Neural crest cell (in vitro differentiated cells): ENCODE measurements around a stretch of chr3.

DNA sequence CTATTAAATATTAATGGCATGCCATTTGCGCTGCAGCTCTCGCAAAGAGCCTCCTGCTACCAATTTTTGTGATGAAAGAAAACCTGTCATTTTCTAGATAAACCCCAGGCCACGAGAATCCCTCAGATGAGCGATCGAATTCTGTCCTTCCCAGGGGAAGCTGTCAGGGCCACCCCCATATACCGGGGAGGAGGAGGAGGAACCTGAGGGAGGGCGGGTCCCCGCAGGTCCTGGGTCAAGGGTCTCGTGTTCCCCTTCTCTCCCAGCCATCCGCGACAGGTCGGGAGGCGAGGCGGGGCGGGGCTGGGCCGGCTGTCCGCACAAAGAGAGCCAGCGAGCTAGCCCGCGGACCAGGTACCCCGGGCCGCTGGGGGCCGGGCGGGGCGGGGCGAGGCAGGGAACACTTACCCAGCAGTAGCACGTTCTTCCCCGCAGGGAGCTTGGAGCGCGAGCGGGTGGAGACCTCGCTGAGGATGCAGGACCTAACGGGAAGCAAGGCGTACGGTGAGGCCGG lies 663 bp downstream of the DYNC1LI1 start:
- PRO-cap: bidirectional peak, plus-strand start at position 432 of the sequence, minus-strand start at position 140 of the sequence

DNA sequence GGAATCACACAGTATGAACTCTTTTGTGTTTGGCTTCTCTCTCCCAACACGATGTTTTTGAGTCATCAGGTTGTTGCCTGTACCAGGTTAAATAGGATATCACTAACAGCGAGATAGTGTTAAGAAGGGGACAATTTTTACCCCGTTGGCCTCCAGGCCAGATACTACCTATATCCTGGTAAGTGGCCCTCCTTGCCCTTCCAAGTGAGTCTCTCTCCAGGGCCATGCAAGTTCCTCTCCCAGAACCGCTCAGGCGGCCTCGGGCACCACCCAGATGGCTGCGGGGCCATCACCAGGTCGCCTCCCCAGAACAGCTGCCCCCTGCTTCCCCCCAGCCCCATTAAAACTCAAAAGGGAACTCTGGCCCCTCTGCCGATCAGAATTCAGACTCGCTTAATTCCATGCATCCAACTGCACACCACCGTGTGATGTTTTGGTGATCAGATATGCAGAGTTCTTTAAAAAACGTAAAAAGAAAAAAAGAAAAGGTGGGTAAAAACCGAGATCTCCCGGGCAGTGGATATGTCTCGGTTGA lies 2.0 kb upstream of the TRIM71 start:
- PRO-cap: bidirectional peak, plus-strand start at position 242 of the sequence, minus-strand start at position 239 of the sequence

DNA sequence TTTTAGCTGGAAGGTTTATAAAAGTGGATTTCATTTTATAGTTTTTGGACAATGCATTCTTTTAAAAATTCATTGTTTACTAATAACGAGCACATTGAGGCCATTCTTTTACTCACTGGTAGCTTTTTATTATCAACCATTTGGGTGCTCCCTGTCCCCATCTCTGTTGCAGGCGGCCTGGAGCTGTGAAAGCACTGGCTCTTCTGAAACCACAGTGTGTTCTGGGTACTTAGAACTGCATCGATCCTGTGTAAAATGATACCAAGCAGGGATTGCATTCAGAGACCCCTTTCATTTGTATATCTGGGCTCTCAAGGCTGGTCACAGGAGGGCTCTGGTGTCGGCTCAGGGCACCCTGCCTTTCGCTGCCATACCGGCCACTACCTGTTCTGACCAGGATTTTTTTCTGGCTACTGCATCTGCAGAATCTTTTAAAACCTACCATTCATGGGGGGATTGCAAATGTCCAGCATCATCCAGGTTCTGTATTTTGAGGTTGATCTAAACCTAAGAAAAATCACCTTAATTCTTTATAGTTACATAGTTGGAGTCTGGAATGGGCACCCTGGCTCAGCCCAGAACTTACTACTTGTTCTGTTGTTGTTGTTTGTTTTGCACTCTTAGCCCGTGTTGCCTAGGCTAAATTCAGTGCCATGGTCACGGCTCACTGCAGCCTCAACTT lies 52.6 kb downstream of the TRIM71 start:
- PRO-cap: no peak

DNA sequence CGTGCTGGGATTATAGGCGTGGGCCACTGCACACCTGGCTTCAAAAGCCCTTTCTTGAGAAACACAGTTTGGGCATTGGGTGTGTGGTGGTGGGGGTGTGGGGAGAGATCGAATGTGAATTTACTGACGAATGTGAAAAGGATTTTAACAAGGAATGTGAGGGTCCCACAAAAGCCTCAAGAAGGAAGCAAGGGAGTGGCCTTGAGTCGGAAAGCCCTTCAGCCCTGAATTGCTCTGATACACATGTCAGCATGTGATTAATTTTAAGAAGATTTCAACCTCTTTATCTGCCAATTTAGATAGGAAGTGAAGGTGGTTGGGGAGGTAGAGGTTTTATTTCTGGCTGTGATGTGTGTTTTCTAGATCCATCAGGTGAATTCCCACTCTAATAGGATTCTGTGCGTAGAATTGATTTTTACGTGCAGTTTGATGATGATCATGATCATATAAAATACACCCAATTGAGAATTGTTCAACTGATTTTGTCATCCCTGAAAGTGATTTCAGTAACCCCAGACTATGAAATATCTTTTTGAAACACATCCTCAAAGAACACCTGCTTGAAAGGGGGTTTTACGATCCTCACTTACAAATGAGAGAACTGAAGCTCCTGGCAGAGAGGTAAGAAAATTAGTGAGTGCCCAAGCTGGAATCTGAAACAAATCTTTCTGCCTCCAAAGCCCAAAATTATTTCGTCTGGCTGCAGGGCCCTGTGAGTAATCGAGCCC lies 1.2 kb downstream of the CCR4 start:
- PRO-cap: no peak

GRCh38 chr3:32963721-32964491 lies 12.5 kb downstream of the CCR4 start:
- PRO-cap: no peak

DNA sequence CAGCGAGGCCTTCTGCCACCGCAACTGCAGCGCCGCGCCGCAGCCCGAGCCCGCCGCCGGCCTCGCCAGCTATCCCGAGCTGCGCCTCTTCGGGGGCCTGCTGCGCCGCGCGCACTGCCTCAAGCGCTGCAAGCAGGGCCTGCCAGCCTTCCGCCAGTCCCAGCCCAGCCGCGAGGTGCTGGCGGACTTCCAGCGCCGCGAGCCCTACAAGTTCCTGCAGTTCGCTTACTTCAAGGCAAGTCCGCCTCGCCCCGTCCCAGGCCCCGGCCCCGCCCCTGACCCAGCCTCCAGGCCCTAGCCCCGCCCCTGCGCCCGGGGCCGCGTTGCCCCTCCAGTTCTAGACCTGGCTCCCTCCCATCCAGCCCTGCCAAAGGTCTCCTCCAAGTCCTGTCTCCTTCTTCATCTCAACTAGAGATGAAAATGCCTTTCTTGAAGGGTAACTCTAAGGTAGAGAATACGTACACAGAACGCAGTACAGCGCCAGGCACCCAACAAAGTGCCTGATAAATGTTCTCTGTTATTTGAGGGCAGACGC lies 567 bp downstream of the CRTAP start:
- PRO-cap: bidirectional peak, plus-strand start at position 334 of the sequence, minus-strand start at position 208 of the sequence

- PRO-cap: no peak
These were observed 1.5 kb downstream of the CRTAP start for GRCh38 chr3:33115017-33116056.

GRCh38 chr3:33389620-33390524 lies 50.3 kb downstream of the UBP1 start:
- PRO-cap: no peak

- PRO-cap: no peak
These were observed 72.7 kb downstream of the CLASP2 start for GRCh38 chr3:33645186-33645909.

DNA sequence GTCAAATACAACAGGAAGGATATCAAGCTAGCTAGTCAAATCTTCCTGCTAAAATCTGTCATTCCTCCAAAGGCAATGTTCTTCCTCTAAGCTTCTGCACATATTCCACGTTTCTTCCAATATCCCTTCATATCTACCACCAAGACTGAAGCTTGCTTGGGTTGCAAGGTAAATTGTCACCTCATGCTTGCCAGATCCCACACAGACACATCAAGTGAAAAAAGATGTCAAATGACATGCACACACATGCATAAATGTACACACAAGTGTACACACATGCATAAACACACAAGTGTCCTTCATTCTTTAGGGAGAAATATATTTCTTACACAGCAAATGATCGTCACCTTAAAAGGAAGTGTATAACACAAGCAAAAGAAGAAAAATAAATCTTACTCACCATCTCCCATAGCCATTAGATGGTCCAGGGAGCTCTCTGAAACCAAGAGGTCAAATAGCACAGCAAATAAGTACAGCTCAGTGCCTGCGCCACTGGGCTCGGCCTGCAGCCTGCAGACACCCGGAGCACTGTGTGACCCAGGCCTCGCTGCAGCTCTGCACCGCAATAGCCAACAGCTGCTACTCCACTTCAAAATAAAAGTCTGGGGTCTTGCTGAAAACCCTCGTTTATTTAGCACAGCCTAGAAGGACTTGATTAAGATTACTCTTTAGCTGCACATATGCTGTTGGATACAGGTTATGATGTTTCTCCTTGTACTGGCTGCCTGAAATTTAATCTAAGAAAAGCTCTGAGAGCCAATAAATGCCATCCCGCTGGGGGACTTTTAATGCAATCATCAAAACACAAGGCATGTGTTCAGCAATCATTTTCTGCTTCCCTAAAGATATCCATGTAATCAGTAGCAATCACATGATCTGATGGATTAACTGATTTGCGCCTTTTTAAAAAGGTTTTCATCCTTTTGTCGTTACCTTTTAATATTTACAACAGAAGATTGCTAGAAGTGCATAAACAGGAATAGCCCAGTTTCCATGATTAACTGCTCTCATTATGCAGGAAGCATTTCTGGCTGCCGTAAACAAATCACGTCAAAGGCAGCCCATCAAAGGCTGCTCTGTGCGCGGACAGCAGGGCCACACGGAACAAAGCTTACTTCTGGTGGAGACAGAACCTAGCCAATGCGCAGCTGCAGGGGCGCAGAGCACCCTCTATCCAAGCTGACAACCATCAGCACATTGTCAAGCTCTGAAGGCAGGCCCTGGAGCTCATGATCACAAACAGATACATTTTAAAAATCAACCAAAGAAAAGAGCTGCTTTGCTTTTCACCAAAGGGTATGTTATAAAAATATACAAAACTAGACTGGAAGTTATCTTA lies 59.0 kb downstream of the CLASP2 start:
- PRO-cap: bidirectional peak, plus-strand start at position 531 of the sequence, minus-strand start at position 534 of the sequence; bidirectional peak, plus-strand start at position 1,161 of the sequence, minus-strand start at position 1,029 of the sequence

- PRO-cap: no peak
These were observed 3.5 kb downstream of the CLASP2 start for GRCh38 chr3:33714549-33715047.

DNA sequence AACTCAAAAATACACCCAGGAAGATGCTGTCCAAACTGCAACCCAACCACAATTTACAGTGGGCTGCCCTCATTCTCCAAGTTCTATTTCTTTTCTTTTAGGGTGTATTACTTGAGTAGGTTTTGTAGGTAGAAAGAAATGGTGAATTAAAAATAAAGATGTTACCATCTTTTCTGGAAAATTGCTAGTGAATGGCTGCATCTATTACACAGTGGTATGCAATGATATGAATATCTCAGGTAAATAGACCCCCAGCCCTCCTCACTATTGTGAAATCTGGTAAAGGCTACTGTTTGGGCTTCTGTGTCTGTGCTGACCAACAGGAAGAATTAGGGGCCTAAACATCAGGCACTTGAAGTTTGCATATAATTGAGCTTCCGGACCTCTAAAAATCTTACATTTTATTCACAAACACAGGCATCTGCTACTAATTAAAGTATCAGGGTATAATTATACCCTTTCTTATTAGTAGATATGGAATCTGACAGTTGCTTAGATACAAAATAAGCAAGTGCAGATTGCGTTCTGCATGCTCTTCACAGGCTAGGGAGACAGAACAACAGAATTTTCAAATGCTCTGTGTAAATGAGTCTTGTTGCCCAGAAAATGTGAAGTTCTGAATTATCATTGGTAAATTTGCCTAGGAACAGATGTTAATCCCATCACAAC lies 119.5 kb downstream of the PDCD6IP start:
- PRO-cap: no peak

GRCh38 chr3:35760010-35760705 lies 120.8 kb downstream of the ARPP21 start:
- PRO-cap: no peak

DNA sequence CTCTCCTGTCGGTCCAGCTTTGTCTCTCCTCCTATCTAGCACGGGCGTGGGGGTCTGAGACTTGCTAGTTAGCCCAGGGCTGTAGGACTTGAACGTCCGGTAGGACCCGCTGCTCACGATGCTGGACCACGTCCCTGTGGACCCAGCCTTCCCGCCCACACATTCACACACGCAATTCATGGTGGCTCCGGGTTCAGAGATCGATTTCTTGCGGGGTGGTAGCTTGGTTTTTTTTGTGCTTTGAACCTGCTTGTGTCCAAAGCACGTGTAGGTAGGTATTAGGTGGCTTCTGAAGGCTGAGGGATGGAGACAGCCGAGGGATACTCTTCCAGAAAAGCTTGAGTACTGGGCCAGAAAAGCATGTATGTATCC lies 480 bp downstream of the STAC start:
- PRO-cap: no peak

GRCh38 chr3:36787172-36787657 lies 22.9 kb upstream of the DCLK3 start:
- PRO-cap: no peak

- PRO-cap: no peak
These were observed 89.2 kb downstream of the TRANK1 start for GRCh38 chr3:36855483-36856279.

- PRO-cap: no peak
These were observed 32.4 kb downstream of the TRANK1 start for GRCh38 chr3:36912295-36913029.

- PRO-cap: no peak
These were observed 33.9 kb downstream of the LRRFIP2 start for GRCh38 chr3:37140457-37140876.

DNA sequence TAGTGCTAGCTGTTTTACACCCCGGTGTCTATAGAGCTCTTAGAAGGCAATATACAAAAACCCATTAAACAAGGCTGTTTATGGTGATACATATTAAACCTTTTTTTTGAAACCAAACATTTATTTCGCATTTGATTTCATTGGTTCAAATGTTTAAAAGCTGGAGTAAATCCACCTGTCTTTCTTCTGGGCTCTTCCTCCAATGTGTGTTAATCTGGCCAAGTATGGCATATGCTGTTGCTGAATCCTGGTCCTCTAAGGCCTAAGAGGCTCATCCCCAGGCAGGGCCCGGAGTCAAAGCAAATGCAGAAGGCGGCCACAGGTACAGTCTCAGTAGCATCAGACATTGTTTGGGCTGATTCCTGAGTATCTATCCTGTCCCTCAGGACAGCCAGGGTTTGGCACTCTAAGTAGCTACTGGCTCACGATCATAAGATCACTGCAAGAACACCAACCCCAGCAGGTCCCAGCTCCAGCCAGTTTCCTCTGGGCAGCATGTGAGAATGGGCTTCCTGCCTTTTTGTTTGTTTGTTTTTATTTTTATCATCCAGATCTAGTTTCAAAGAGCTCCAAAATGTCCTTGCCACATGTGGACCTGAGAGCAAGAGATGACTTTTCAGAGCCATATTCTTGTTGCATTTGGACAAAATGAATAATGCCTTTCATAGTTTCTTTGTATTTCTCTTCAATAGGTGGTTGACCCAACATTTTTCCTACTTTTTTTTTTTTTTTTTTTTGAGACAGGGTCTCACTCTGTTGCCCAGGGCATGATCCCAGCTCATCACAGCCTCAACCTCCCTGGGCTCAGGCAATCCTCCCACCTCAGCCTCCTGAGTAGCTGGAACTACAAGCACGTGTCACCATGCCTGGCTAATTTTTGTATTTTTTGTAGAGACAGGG lies 32.7 kb downstream of the LRRFIP2 start:
- PRO-cap: no peak

GRCh38 chr3:37146915-37147328 lies 27.5 kb downstream of the LRRFIP2 start:
- PRO-cap: no peak